ENCODE results near the gene SHH.

GRCh38 chr7:155810040-155810836 is 2.0 kb downstream of the SHH start:
- PRO-cap, 2 experiments: peak in 1 of 2 experiments; most common minus-strand start chr7:155810178 (in 1)

- PRO-cap, 2 experiments: no peak in any of the 2 experiments
Measured at GRCh38 chr7:155811940-155812540, at the start of gene SHH. SHH (minus strand) TSS chr7:155812463.

DNA sequence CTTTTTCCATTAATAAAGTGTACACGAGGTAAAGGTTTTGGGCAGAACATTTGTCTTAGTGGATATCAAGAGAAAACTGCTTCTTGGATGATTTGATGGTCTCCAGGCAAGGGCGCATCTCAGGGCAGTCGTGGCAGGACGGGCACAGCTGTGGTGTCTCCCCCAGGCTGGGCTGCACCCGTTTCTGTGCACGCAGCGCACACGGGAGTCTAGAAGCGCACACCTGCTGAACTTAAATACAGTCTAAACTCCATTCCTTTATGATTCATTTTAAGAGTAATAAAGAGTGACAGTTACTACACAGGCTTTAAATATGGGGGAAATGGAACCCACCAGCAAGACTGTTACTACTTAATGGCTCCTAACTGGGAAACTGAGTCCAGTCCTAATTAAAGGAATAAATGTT is 23.2 kb upstream of the RNF32 start:
- PRO-cap, 2 experiments: no peak in any of the 2 experiments

GRCh38 chr7:156667938-156668823 is 27.6 kb downstream of the RNF32 start:
- PRO-cap, 2 experiments: no peak in any of the 2 experiments

DNA sequence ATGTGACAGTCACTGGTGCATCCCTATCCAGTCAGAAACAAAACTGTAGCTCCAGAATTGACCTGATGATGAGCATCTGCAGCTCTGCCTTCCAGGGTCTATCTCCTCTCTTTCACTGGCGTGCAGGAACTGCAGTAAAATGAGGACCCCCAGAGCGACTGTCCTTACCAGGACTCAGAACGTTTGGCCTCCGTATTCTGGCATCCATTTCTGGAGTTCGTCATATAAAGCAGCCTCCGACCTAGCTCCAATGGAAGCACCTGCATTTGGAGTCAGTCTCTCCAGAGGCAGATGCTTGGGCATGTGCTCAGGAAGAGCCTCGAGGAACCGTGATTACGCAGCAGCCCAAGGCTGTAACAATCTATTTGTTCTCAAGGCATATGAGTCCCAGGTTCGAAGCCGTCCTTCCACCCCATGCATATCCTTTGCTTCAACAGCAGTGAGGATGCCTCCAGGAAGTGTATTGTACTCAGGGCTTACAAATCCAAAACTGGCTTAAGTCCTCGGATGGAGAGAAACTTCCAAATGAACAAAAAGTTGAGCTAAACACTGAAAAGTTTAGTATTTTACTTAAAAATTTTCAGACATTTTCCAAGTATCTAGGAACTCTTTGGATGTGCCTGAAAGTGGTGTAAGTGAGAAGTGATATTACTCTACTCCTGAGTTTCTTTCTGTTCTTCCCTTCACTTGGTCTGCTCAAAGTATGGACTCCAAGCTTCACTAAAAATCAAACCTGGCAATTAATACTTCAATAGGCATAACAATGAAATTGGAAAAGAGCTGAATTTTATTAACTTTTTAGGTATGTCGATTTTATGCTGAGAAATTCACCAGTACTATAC is 41.3 kb downstream of the RNF32 start:
- PRO-cap, 2 experiments: no peak in any of the 2 experiments

- PRO-cap, 2 experiments: no peak in any of the 2 experiments
Measured at GRCh38 chr7:156776200-156776883, 116.6 kb downstream of the LMBR1 start.

GRCh38 chr7:156861784-156862302 is 31.1 kb downstream of the LMBR1 start:
- PRO-cap, 2 experiments: no peak in any of the 2 experiments

- PRO-cap, 2 experiments: no peak in any of the 2 experiments
Measured at GRCh38 chr7:156949842-156950963, 691 bp downstream of the NOM1 start.

GRCh38 chr7:157006461-157006893 is 4.0 kb downstream of the MNX1 start:
- PRO-cap, 2 experiments: no peak in any of the 2 experiments

- PRO-cap, 2 experiments: no peak in any of the 2 experiments
Measured at GRCh38 chr7:157013921-157014335, 3.5 kb upstream of the MNX1 start.

GRCh38 chr7:157267388-157268435 is 69.1 kb upstream of the DNAJB6 start:
- PRO-cap, 2 experiments: no peak in any of the 2 experiments

DNA sequence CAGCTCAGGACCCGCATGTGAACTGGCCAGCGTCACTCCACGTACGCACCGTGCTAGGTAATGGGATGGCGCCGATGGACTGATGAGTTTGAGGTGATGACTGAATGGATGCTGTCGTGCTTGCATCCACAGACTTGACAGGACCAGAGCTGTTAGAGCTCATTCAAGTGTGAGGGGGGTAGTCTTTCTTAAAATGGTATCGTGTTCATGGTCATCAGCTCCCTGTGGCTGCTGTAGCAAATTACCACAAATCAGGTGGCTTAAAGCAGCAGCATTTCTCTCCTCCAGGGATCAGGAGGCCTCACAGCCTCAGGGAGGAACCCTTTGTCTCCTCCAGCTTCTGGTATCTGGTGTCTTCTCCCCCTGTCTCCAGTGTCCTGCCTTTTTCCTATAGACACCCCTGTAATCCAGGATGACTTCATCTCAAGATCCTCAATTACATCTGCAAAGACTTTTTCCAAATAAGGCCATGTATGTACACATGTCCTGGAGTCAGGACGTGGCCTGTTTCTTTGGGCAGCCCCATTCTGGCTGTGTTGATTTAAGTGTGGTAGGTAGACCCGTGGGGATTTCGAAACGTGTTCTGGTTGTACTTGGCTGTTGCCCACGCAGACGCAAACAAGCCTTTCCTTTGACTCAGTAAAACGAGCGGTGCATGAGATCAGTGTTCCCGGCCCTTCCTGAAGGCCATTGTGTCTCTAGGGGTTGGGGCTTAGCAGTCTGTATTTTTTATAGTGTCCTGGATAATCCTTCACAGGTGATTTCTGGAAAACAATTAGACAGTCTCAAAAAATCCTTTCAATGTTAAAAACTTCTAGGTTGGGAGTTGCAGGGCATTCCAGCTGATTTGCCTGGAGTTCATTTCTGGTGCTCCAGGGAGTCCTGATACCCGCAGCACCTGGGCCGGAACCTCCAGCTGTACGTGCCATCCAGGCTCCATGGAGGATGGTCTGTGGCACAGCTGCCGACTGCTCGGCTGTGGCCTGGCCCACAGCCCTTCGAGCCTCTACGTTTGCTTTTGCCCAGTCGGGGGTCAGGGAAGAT is 64.9 kb upstream of the DNAJB6 start:
- PRO-cap, 2 experiments: peak in 1 of 2 experiments; most common plus-strand start position 690 of the sequence (in 1); most common minus-strand start position 349 of the sequence (in 1)

- PRO-cap, 2 experiments: no peak in any of the 2 experiments
Measured at GRCh38 chr7:157329115-157329734, 7.6 kb upstream of the DNAJB6 start.

GRCh38 chr7:157334307-157334696 is 2.5 kb upstream of the DNAJB6 start:
- PRO-cap, 2 experiments: no peak in any of the 2 experiments

GRCh38 chr7:157338511-157339170 is 1.8 kb downstream of the DNAJB6 start:
- PRO-cap, 2 experiments: no peak in any of the 2 experiments

DNA sequence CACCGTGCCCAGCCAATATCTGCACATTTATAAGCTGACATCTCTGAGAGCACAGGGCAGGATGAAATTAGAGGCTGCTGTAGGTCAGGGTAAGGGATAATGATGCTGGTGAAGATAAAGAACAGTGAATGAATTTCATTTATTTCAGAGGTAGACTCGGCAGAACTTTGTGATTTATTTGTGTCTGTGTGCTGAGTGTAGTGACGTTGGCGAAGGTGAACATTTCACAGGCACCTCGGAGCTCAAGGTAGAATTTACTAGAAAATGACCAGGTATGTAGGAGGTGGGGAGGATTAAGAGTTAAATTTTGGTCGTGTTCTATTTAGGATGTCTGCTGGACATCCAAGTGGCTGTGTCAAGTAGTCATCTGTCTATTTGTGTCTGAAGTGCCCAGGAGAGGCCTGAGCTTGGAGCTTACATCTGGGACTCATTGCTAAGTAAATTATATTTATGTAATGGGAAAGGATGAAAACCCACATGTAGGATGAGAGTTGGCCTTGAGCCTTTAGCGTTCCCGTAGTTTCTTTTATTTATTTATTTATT is 17.9 kb downstream of the DNAJB6 start:
- PRO-cap, 2 experiments: no peak in any of the 2 experiments

- PRO-cap, 2 experiments: no peak in any of the 2 experiments
Measured at GRCh38 chr7:157374507-157375006, 37.8 kb downstream of the DNAJB6 start.

DNA sequence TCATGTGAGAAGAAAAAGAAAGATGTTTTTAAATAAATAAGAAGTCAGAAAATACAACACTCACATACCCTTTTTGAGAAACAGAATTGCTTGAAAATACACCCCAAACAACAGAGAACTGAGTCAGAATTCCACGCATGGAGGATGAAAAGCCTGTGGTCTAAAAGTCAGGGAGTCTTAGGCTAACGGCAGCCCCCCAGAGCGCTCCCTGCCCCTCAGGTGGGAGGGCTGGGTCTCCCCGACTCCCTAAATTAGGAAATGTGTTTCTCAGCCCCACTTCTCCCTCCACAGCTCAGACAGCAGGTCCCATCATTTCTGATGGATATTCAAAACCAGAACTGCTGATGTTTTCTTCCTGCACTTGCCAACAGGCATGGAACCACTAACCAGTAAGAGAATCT is 452.2 kb downstream of the PTPRN2 start:
- PRO-cap, 2 experiments: no peak in any of the 2 experiments

GRCh38 chr7:158396970-158397781 is 190.4 kb downstream of the PTPRN2 start:
- PRO-cap, 2 experiments: no peak in any of the 2 experiments

GRCh38 chr7:158432525-158433649 is 154.7 kb downstream of the PTPRN2 start:
- PRO-cap, 2 experiments: no peak in any of the 2 experiments